Type B pancreatic cell (in vitro differentiated cells): ENCODE measurements around the genes CTNNA1, SMIM33 and CXXC5.

GRCh38 chr5:138467271-138467573, 1.9 kb downstream of the EGR1 start:
- PRO-cap = no peak

DNA sequence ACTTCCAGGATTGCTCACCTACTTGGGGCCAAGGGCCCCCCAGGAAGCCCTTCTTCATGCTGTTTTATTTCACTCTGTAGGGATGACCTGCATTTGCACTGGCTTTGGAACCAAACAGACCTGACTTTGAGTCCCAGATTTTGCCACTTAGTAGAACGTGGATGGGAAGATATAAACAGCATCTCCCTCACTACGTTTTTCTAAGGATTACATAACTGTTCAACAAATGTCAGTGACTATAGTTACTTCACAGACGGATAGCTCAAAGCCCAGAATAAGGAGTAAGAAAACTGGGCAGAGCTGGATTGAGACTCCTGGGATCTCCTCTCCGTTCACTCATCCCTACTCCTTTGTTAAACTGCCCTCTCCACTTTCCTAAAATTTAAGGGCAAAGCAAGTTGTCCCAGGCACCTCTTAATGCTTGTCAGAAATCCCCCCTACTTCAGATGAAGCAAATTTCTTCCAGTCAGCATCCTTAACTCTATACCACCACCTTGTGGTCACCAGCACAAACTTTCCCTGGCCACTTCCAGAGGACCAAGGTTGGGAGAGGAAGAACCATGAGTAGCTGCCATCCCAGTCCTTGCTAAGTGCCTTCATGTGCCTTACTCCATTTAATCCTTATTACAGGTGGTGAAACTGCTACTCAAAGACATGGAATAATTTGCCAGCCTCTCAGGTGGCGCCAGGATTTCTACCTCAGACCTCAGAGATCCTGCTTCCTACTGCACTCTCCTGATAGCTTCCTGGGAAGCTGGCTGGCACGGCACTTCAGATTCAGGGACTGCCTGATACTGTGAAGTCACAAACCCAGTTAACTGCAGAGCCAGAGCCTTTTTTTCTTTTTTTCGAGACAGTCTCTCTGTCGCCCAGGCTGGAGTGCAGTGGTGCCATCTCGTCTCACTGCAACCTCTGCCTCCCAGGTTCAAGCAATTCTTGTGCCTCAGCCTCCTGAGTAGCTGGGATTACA, 38.4 kb downstream of the EGR1 start:
- PRO-cap = no peak

GRCh38 chr5:138529694-138530367, 13.2 kb downstream of the ETF1 start:
- PRO-cap = unidirectional peak, minus-strand start at chr5:138530014

GRCh38 chr5:138702361-138702803, 50.8 kb upstream of the CTNNA1 start:
- PRO-cap = no peak

DNA sequence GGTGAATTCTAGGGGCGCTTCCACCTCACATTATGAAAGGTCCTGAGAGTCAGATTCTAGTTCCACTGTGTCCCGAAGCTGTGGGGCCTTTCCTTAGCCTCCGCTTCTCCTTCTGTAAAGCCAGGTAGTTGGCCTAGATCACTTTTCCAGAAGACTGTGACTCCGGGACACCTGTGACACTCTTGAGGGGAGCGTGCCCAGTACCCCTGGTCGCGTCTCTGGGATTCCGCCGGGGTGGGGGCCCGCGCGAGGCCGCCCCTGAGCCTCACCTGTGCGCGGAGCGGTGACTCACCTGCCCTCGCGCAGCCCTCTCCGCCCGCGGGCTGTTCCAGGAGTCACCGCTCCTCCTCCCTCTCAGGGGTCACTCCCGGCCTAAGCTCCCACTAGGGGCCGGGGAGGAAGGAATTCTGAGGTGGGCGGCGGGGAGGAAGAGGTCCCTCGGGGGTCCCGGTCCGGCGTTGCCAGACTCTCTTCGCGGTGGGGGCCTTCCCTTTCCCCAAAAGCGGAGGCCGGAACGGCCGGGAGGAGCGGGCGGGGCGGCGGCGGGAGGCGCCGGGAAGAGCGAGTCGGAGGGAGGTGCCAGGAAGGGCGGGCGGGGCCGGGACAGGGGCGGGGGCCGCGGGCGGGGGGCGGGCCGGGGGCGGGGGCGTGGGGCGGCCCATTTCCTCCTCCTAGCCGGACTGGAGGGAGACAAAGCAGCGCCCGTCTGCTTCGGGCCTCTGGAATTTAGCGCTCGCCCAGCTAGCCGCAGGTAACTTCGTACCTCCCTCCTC, at the start of gene CTNNA1:
TSS of gene CTNNA1 (plus strand) at position 666 of the 773 bp plus-strand sequence.
- PRO-cap = bidirectional peak, plus-strand start at position 333 of the sequence, minus-strand start at position 282 of the sequence; bidirectional peak, plus-strand start at position 672 of the sequence, minus-strand start at position 494 of the sequence

- PRO-cap = no peak
Measured at GRCh38 chr5:138963837-138964369, 88.8 kb upstream of the LRRTM2 start.

GRCh38 chr5:138974103-138974790, 99.1 kb upstream of the LRRTM2 start:
- PRO-cap = no peak

- PRO-cap = no peak
Measured at GRCh38 chr5:139295527-139296211, 2.1 kb downstream of the MATR3 start.

- PRO-cap = no peak
Measured at GRCh38 chr5:139306937-139308456, 14.0 kb downstream of the MATR3 start.

DNA sequence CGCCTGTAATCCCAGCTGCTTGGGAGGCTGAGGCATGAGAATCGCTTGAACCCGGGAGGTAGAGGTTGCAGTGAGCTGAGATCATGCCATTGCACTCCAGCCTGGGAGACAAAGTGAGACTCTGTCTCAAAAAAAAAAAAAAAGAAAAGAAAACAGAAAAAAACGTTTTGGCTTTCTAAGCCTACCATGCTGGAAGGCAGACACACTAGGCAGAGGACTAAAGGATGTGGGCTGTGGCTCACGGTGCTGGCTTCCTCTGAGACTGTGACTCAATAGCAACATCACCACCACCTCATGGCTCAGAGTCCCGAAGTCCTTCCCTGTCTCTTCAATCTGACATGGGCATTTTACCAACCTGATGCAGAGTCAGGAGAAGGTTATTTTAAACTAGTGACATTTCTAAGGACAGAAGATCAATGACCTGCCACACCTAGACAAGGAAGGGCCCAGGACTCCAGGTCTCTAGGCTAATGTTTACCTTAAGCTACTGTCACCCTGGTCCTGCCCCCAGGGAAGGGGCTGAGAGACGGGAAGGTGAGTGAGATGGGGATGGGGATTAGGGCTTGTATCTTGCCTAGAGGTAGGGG, 3.7 kb downstream of the ECSCR start:
- PRO-cap = no peak

- PRO-cap = no peak
Measured at GRCh38 chr5:139461200-139461579, 1.4 kb downstream of the ECSCR start.

DNA sequence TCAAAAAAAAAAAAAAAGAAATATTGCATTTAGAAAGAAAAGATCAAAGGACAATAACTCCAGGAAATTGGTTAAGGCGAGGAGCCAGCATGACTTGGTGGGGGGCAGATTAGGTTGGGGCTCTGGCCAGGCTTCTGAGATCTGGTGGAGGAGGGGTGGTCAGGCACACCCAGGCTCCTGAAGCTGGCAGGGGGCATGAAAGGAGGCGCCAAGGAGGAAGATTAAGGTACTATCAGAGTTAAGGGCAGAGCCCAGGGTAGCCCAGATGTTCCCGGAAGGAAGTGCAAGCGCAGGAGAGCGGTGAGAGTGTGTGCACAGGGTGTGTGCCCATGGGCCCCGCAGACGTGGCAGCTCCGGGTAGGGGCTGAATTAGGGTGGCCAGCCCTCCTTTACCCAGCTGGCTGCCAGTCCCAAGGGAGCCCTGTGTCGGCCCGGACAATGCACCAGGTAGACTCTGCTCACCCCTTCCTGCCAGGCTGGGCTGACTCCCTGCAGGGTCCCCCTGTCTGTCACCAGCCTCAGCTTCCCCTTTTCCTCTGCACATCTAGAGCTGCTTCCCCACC, at the start of gene SMIM33:
TSS of gene SMIM33 (plus strand) at position 321 of the 563 bp plus-strand sequence.
- PRO-cap = no peak

- PRO-cap = no peak
Measured at GRCh38 chr5:139480904-139481610, 1.5 kb downstream of the STING1 start.

GRCh38 chr5:139640604-139641262, 7.4 kb upstream of the CXXC5 start:
- PRO-cap = unidirectional peak, plus-strand start at chr5:139640983

- PRO-cap = no peak
Measured at GRCh38 chr5:139642349-139643416, 5.5 kb upstream of the CXXC5 start.

- PRO-cap = bidirectional peak, plus-strand start at chr5:139648358, minus-strand start at chr5:139648196
Measured at GRCh38 chr5:139648037-139649049, at the start of gene CXXC5. Gene CXXC5, plus strand, starts transcription at chr5:139648349.

GRCh38 chr5:139650701-139651709, 2.9 kb downstream of the CXXC5 start:
- PRO-cap = bidirectional peak, plus-strand start at chr5:139651423, minus-strand start at chr5:139651308

DNA sequence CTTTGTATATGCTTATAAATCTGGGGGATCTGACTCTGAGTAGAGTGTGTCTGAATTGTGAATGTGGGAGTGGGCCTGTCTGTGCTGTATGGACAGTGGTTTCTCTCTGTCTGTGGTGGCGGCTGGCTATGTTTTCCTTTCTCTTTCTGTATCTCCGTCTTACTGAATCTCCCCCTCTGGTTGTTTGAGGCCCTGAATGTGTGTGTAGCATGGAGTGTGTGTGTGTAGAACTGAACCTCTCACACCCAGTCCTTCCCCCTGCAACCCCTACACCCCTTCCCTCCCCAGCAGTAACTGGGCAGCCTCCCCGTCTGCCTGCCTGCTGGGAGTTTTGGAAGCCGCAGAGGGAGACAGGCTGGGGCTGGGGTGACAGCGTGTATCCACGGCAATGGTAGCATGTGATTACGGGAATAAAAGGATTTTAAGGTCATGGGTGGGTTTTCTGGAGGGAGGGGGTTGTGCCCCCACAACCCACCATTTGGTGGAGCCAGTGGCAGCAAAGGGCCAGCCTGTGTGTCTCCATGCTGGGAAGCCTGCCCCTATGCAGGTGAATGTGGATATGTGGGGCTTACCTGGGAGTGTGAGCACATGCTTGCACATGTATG, 4.8 kb downstream of the CXXC5 start:
- PRO-cap = no peak

- PRO-cap = no peak
Measured at GRCh38 chr5:139670434-139671014, 22.4 kb downstream of the CXXC5 start.

DNA sequence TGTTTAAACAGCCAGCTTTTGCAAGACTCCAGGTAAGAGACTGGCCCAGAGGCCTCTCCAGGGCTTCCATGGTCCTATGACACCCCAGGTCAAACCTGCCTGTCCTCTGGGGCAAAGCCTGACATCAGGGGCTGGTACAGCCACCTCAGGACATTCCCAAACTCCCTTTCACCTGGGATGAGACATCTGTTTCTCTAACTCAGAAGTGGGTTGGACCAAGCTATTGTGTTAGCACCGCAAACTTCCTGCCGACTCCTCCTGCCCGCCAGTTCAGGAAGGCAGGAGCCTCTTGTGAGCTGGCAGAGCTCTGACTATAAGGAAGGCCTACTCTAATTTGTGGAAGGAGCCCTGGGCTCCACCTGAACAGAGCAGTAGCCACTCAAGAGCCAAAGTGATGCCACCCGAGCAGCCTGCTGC, 81.4 kb downstream of the PSD2 start:
- PRO-cap = no peak